HT1080 (cell line): ENCODE measurements around a stretch of chr13.

RAMPAGE:
- cytosol, long total RNA: no peak
- long total RNA: no peak
- nucleus, long total RNA: no peak
These were observed 2.7 kb upstream of the MAB21L1 start for GRCh38 chr13:35479104-35479595.

DNA sequence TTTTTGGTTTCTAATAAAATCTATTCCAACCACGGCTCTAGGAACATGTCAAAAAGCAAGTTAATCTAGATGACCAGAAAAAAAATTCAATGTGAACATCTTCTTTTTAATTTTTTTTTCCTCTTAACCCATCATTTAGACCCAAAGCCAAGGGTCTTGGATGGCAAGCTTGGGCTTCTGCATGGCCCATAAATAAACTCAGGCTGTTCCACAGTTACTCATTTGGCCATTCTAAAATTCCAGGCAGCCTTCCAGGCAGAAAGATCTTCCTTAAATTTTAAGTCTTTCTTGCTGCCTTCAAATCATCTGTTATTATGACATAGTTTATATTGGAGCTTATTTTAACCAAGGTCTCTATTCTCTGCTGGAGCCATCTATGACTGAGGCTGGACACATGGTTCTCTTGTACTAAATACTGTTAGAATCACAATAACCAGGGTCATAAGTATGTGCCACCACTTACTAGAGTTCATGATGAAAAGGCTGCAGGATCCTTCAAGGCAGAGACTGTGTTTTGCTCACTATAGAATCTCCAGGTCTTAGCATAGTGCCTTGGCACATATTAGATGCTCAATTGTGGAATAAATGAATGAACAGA, 317.4 kb upstream of the MAB21L1 start:
RAMPAGE:
- cytosol, long total RNA: no peak
- long total RNA: no peak
- nucleus, long total RNA: no peak

DNA sequence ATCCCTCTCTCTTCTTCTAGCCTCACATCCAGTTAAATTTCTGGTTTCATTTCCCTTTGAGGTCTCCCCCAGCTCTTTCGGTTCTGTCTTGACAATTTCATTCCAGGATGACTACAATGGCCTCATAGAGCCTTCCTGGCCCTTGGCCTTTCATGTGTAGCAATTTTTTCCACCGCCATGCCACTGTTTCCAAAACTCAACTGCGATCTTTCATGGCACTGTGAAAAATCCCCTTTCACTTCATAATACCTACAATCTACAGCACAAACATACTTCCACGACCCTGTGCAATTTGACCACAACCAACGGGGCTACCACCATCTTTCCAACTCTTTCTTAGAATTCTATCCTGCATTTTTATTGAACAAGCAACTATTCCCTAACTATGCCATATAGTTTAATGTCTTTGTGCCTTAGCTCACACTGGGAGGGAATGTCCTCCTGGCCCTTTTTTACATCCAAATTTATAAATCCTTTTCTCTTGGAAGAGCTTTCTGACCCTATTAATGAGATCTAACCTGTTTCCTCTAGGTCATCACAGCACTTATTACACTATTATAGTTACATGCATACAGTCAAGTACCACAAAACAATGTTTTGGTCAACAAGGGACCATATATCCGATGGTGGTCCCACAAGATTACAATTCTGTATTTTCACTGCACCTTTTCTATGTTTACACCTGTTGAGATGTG, 268.7 kb downstream of the DCLK1 start:
RAMPAGE:
- cytosol, long total RNA: no peak
- long total RNA: no peak
- nucleus, long total RNA: no peak

DNA sequence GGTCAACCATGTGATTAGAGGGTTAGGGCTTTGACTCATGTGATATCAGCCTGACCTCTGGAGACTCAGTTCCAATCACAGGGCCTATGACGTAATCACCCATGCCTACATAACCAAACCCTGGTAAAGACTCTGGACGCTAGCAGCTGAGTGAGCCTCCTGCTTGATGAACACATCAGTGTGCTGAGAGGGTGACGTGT, 203.5 kb downstream of the DCLK1 start:
RAMPAGE:
- cytosol, long total RNA: no peak
- long total RNA: no peak
- nucleus, long total RNA: no peak

DNA sequence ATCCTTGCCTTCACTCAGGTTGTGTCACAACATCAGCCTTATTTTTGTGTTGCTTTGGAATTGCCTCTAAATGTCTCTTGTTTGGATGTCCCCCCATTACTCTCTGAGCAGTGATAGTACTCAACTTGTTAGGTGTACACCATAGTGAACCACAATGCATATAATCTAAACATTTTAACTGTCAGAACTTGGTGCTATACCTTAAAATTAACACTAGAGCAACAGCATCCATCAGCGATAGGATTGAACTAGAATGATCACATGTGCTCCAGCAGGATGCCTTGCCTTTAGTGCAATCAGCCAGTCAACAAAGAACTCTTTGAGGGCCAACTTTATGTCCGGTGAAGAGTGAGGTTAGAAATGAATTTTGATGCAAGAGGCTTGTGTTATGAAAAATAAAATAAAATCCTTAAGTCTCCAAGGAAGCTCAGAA, 61.5 kb downstream of the DCLK1 start:
RAMPAGE:
- cytosol, long total RNA: no peak
- long total RNA: no peak
- nucleus, long total RNA: no peak

DNA sequence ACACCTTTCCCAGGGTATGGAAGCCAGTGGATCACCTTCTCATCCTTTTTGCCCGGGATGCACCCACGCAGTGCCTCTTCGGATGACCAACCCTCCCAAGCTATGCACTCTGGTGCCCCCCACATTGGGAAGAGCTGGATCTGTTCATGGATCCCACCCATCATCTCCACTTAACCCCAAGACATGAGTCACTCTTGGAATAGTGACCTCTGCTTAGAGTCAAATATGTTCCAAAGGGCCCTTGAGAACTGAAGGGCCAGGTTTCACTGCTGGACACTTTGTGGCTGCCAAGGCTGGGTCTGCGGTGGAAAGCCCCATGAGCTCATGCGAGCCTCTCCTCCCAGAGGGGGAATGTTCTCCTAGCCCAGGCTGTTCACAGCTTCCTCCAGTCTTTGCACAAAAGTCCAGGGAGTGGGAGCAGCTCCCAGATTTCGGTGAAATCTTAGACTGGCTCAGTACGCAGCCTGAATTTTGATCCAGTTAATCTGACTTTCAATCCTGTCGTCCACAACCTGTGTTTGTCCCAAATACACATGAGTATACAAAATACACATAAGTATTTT, 693 bp upstream of the DCLK1 start:
RAMPAGE:
- cytosol, long total RNA: no peak
- long total RNA: no peak
- nucleus, long total RNA: no peak

GRCh38 chr13:37144003-37144233, 38.5 kb upstream of the CSNK1A1L start:
RAMPAGE:
- cytosol, long total RNA: no peak
- long total RNA: no peak
- nucleus, long total RNA: no peak

DNA sequence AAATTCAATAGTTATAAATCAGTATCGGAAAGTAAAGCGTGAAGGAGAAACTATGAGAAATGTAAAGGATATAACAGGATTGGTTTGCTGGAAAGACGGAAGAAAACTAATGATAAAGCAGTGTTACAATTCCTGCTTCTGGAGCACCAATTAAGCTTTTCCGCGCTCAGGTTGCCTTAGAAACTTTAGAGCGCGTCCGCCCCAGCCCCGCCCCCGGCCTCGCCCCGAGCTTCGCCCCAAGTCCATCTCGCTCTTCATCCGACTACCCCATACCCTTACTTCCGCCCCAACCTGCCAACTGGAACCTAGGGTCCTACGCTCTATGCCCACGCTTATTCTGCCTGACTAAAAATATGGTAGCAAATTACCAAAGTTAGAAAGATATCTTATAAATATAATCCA, 374 bp upstream of the UFM1 start:
RAMPAGE:
- cytosol, long total RNA: no peak
- long total RNA: no peak
- nucleus, long total RNA: no peak

GRCh38 chr13:38697130-38697626, 10.3 kb downstream of the FREM2 start:
RAMPAGE:
- cytosol, long total RNA: no peak
- long total RNA: no peak
- nucleus, long total RNA: no peak

DNA sequence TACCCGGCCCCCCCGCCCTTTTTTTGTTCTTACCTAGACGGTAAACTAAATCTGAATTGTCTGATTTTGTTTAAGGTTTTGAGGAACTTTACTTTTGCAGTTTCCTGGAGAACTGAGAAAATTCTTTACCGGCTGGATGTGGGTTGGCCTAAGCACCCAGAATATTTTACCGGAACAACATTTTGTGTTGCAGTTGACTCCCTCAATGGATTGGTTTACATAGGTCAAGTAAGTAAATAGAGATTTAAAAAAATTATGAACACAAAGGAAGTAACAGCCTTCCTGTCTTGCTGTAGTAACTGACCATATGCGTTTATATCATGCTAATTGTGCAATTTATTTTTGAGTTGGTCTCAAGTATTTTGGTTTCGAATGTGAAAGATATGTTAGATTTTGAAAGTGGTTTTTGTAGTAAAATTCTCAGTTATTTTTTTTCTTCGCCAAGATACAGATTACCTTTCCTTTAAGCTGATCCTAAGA, 845 bp downstream of the NHLRC3 start:
RAMPAGE:
- cytosol, long total RNA: no peak
- long total RNA: no peak
- nucleus, long total RNA: no peak

DNA sequence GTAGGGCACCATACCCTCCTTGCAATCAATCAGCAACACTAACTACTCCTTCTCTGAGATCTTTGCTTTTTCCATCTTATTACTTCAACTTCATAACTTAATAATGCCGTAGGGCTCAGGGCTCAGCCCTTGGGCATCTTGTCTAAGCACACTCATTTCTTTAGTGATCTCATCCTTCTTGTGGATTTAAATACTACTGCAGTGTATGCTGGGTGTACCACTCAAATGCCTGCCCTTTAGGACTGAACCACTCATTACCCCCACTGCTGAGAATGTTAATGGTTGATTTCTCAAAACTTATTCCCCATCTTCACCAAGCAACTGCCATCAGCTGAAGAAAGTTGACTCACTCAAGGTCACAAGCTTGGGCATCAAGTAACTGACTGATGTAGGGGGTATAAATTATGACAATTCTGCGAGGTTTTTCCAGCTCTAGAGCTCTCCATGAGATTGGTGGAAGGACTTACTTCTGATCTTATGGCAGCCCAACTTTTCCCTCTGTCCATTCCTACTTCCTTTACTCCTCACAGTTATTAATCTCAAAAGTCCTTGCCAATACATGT, 173.0 kb downstream of the LHFPL6 start:
RAMPAGE:
- cytosol, long total RNA: no peak
- long total RNA: no peak
- nucleus, long total RNA: no peak

GRCh38 chr13:39462508-39462898, 140.5 kb downstream of the LHFPL6 start:
RAMPAGE:
- cytosol, long total RNA: no peak
- long total RNA: no peak
- nucleus, long total RNA: no peak

GRCh38 chr13:39586904-39587674, 15.9 kb downstream of the LHFPL6 start:
RAMPAGE:
- cytosol, long total RNA: no peak
- long total RNA: no peak
- nucleus, long total RNA: no peak

DNA sequence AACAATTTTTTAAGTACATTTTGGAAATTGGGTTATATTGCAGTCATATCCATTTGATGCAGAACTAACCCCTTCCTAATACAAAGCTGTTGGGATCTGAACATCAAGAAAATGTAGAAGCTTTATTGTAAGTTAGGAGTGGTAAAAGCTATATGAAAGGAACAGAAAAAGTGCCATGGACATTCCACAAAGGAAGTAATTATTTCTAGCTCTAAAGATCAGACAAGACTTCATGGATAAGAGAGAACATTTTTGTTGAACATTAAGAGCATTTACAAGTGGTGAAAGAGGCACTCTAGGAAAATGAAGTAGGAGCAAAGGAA, 93.9 kb downstream of the COG6 start:
RAMPAGE:
- cytosol, long total RNA: no peak
- long total RNA: no peak
- nucleus, long total RNA: no peak

RAMPAGE:
- cytosol, long total RNA: no peak
- long total RNA: no peak
- nucleus, long total RNA: no peak
These were observed 332.9 kb downstream of the COG6 start for GRCh38 chr13:39988290-39988840.

GRCh38 chr13:40101580-40102501, 446.4 kb downstream of the COG6 start:
RAMPAGE:
- cytosol, long total RNA: no peak
- long total RNA: no peak
- nucleus, long total RNA: no peak

DNA sequence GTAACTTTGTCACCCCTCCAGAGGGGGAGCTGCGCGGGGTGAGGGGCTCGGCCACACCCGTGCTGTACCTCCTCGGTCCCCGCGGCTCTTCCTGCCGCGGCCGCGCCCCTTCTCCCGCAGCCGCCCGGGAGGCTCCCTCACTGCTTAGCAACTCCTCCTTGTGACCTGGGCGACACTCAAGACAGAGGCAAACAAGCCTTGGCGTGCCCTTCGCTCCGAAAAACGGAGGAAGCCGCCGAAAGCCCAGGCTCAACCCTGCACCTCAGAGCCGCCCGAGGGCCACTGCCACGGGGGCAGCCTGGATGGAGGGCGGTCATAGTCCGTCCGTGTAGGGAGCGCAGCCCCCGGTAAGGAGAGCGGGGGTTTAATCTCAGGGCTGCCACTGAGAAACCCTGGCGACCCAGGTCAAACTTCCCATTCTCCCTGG, 494.2 kb downstream of the FOXO1 start:
RAMPAGE:
- cytosol, long total RNA: no peak
- long total RNA: no peak
- nucleus, long total RNA: no peak

RAMPAGE:
- cytosol, long total RNA: no peak
- long total RNA: no peak
- nucleus, long total RNA: no peak
These were observed 477.1 kb downstream of the FOXO1 start for GRCh38 chr13:40189344-40189818.

DNA sequence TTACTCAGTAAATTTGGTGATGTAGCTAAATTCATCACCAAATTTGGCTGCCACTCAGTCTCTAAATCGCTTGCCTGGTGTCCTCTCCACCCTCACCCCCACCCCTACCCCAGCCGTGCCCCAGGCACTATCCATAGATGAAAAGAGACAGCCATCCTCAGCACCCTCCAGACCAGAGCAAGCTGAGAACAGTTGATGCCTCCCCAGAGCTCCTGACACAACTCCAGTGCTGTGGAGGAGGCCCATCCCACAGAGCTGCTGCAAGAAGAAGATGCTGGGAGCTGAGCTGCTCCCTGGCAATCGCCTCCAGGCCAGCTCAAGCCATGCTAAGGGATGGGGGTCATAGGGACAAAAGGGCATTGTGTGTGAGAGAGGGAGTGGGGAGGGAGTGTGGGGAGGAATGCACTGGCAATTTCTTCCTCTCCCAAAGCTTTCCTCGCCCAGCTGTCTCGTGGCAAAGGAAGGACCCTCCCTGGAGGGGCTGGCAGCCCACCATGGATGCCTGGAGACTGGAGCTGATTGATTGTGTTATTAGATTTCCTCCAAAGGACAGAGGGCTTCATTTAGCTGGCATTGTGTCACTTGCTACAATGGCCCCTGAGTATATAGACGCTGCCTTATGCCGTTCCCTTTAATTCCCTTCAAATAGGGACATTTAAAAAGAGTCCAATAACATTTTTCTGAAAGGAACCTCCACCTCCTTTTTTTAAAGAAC, 476.5 kb downstream of the FOXO1 start:
RAMPAGE:
- cytosol, long total RNA: no peak
- long total RNA: no peak
- nucleus, long total RNA: no peak

RAMPAGE:
- cytosol, long total RNA: no peak
- long total RNA: no peak
- nucleus, long total RNA: no peak
These were observed 319.7 kb downstream of the FOXO1 start for GRCh38 chr13:40346719-40347087.